Glomerular endothelial cell (primary cell): ENCODE measurements around a stretch of chr22.

DNA sequence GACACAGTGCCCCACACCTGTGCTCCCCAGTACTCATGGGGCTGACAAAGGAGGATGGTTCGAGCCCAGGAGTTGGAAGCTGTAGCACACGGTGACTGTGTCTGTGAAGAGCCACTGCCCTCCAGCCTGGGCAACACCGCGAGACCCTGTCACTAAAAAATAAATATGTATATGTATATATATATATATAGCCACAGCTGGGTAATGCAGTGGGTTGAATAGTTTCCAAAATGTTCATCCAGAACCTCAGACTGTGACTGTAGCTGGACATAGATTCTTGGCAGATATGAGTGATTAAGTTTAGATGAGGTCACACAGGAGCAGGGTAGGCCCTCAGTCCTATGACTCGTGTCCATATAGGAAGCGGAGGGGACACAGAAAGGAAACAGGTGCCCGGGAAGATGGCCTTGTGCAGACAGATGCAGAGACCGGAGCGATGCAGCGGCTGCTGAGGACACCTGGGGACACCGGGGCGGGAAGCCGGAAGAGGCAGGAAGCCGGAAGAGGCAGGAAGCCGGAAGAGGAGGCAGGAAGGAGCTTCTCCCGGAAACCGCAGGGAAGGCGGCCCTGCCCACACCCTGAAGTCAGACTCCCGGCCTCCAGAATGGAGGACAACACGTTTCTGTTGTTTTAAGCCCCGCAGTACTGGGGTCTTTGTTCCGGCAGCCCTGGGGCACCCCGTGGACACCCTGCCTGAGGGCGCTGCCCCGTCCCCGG is 103.8 kb downstream of the BRD1 start:
- RAMPAGE, long total RNA, result no peak

GRCh38 chr22:49794504-49794907 is 33.2 kb downstream of the BRD1 start:
- RAMPAGE, long total RNA, result no peak

- RAMPAGE, long total RNA, result no peak
Observed at GRCh38 chr22:49798361-49799202, 29.1 kb downstream of the BRD1 start.

DNA sequence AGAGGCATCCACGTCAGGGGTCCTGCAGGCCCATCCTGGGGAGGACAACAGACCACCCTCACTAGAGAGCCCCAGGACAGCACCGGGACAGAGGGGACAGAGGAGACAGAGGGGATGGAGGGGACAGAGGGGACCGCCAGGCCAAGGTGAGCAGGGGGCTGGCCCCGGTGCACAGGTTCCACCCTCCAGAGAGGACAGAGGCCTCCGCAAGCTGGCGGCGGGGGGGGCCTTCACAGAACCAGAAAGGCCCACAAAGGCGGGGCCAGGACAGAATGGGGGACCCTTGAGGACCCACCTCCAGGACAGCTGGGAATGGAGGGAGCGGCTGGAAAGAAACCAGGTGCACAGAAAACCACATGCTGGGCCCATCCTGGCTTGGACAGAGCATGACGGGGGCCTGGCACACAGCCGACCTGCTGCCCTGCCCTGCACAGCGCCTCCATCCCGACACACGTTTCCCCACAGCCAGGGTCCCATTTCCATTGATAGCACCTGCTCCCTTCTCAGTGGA is 28.4 kb downstream of the BRD1 start:
- RAMPAGE, long total RNA, result no peak

DNA sequence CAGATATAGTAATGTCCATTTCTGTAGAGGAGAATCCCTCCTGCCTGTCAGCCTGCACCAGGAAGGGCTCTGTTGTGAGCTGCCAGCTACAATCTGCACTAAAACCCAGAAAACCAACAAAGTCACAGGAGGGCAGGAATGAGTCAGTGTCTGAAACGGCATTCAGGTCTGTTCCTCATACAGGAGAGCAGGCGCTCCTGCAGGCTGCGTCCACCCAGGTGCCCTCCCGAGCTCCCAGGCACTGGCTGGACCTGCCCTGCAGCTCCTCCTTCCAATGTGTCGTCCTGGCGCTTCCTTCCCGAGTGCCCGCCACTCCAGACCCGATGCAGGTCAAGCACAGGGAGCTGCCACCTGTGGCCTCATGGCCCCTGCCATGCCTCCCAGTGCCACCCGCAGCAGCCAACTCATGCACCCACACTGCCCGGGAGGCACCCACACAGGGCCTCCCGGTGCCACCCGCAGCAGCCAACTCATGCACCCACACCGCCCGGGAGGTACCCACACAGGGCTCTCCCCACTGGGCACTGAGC is 12.0 kb downstream of the BRD1 start:
- RAMPAGE, long total RNA, result no peak

GRCh38 chr22:49870330-49870886 is 16.8 kb downstream of the ZBED4 start:
- RAMPAGE, long total RNA, result no peak

- RAMPAGE, long total RNA, result no peak
Observed at GRCh38 chr22:49947032-49947491, 13.5 kb upstream of the PIM3 start.

DNA sequence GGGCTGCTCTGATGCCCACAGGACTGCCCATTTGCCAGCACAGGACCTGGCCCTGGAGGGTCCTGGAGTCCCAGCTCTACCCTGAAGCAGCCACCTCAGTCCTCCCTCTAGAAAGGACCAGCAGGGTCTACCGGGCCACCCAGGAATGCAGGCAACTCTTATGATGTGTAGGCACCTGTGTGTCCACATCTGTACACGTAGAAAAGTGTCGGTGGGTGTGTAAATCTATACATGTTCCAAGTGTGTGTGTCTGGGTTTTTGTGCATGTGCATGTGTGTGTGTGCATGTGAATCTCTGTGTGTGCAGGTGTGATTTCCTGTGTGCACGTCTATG is 9.8 kb downstream of the PIM3 start:
- RAMPAGE, long total RNA, result no peak

- RAMPAGE, long total RNA, result no peak
Observed at GRCh38 chr22:49972201-49972725, 11.7 kb downstream of the PIM3 start.

- RAMPAGE, long total RNA, result no peak
Observed at GRCh38 chr22:49975295-49976290, 15.0 kb downstream of the PIM3 start.

GRCh38 chr22:50074452-50075338 is 10.5 kb downstream of the MLC1 start:
- RAMPAGE, long total RNA, result no peak

DNA sequence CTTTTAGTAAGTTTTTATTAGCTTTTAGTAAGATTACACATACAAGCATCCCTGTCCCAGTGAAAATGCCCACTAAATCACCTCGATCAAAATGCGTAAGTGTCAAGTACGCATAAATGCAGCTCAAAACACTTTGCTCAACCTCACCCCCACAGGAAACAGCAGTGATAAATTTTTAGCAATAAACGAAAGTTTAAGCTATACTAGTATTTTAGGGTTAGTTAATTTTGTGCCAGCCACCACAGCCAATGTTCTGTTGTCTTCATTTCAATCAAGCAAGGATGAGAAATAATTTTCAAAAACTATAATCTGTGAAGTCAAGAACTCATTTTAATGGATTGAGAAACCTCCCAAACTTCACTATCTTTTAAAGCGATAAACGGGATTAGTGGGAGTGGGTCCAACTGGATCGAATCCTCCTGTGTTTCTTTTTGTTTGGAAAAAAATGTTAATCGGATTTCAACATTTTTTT is 963 bp upstream of the MLC1 start:
- RAMPAGE, long total RNA, result no peak

- RAMPAGE, long total RNA, result no peak
Observed at GRCh38 chr22:50115590-50115998, 25.8 kb downstream of the MOV10L1 start.

DNA sequence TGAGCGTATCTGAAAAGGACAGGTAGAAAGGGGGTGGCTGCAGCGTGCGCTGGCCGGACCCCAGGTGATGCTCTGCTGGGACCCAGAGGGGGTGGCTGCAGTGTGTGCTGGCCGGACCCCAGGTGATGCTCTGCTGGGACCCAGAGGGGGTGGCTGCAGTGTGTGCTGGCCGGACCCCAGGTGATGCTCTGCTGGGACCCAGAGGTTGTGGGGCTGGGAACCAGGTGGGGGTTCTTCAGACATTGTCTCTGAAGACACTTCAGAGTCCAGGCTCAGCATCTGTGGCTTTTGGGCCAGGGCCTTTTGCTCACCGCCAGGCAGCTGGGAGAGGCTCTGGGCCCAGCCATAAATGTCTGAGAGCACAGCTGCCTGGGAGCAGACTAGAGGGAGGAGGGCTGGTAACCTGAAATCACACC is 3.9 kb downstream of the TRABD start:
- RAMPAGE, long total RNA, result no peak

DNA sequence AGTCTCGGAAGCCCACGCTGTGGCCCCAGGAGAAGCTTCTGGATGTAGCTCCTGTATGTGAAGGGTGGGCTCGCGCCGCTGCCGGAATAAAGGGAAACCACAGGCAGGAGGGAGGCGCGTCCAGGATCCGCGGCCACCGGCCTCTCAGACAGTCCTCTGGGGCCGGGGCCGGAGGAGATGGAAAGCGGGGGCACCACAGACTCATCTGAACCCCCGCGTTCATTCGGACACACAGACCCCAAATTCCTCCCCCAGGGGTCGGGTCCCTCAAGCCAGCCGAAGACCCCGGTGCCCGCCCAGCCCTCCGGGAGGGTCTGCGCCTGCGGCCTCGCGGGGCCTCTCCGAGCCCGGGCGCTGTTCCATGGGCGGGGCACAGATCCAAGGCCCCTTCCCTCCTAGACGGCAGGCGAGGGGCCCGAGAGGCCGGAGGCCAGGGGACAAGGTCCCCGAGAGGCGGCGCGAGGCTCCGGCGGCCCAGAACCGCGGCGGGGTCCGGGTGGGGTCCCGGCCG is 608 bp upstream of the SELENOO start:
- RAMPAGE, long total RNA, result no peak

- RAMPAGE, long total RNA, result no peak
Observed at GRCh38 chr22:50201583-50202231, 896 bp downstream of the SELENOO start.

- RAMPAGE, long total RNA, result no peak
Observed at GRCh38 chr22:50205403-50206049, 4.7 kb downstream of the SELENOO start.

GRCh38 chr22:50206050-50207266 is 5.6 kb downstream of the SELENOO start:
- RAMPAGE, long total RNA, result no peak

GRCh38 chr22:50276454-50277079 is 6.4 kb upstream of the MAPK11 start:
- RAMPAGE, long total RNA, result no peak

DNA sequence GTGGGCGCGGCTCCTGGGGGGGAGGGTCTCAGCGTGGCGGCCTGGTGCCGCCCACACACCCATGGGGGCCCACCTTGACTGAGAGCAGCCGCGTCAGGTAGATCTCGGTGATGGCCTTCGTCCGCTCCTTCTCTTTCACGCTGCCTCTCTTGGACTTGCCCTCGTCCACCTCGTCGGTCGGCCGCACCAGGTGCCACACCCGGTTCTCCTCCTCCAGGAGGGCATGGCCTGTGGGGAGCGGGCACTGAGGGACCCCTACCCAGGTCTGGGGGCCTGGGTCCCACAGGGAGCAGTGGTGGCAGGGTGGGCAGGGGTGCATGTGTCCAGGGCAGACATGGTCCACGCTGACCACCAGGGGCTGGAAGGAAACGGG is 7.8 kb upstream of the MAPK11 start:
- RAMPAGE, long total RNA, result no peak